Type B pancreatic cell (in vitro differentiated cells): ENCODE measurements around the gene KIAA0513.

GRCh38 chr16:85027322-85028297 is at the start of gene KIAA0513:
KIAA0513 (plus strand) TSS chr16:85027795.
- PRO-cap: unidirectional peak, plus-strand start at chr16:85027389; bidirectional peak, plus-strand start at chr16:85027813, minus-strand start at chr16:85027631

- PRO-cap: no peak
Observed at GRCh38 chr16:85072497-85073386, 39.5 kb downstream of the CIBAR2 start.

DNA sequence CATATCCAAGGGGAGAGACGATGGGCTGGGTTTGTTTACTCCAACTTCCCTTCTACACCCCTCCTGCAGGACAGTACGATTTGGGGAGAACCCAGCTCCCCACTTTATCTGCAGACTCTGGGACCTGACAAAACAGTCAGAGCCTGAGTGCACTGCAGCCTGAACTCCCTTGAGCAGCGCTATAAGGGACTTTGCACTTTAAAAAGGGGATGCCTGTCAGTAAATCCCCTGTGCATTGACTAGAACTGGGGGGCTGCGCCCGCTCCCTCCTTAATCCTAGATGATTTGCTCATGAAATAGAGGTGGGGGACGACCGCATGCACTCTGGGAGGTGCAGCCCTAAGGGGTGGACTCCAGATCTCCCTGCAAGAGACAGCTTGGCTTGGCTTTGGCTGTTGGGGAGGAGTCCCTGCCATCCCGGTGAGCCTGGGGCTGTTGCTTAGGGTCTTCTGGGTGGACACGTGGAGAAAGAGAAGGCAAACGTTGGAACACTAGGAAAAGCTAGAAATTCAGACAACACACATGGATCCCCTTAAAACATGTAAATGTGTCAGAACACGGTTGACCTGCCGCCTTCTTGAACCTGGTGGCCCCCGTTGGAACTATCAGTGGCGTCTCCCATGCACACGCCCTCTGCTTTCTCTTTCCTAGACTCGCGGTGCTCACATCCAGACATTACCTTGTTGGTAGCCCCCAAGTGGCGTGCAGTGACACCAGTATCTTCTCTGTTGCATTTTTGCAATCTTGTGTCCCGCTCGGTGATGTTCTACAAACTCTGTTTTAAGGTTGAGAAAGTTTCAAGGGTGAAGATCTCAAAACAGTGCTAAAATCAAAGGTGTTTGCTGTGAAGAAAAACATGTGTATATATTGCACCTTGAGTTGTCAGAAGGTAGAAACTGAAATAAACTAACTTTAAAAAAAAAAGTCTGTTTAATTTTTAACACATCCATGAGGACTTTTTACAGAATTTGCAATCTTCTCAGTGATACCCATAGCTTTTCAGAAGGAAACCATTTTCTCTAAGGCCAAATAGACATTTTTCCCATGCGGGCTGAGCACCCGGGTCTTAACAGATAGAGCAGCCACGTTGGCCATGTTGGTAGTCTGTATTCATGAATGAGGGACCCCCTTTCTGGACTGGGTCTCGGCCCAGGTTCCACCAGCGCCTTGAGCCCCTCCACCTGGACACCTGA is 18.6 kb downstream of the CIBAR2 start:
- PRO-cap: no peak

DNA sequence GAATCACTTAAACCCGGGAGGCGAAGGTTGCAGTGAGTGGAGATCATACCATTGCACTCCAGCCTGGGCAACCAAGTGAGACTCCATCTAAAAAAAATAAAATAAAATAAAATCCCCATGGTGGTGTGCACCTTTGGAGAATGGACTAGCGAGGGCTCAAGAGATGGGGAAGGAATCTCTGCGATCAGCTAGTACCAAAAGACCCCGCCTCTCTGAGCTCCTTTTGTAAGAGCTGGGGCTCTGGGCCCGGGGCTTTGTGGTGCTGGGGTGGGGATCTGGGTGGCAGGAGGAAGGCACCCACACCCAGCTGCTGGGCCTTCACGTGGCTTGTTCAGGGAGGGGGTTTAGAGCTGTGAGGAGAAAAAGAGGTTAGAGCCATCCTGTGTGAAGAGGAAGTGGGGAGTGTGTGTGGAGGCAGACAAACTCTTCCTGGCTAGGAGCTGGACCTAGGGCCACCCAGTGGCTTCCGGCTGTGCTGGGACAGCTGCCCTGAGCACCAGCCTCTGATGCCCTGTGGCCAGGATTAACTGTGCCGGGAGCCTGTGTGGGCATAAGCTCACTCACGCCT is 7.6 kb downstream of the CIBAR2 start:
- PRO-cap: no peak

- PRO-cap: no peak
Observed at GRCh38 chr16:85285816-85286500, 173.7 kb upstream of the CIBAR2 start.

- PRO-cap: no peak
Observed at GRCh38 chr16:85315836-85316333, 203.6 kb upstream of the CIBAR2 start.

DNA sequence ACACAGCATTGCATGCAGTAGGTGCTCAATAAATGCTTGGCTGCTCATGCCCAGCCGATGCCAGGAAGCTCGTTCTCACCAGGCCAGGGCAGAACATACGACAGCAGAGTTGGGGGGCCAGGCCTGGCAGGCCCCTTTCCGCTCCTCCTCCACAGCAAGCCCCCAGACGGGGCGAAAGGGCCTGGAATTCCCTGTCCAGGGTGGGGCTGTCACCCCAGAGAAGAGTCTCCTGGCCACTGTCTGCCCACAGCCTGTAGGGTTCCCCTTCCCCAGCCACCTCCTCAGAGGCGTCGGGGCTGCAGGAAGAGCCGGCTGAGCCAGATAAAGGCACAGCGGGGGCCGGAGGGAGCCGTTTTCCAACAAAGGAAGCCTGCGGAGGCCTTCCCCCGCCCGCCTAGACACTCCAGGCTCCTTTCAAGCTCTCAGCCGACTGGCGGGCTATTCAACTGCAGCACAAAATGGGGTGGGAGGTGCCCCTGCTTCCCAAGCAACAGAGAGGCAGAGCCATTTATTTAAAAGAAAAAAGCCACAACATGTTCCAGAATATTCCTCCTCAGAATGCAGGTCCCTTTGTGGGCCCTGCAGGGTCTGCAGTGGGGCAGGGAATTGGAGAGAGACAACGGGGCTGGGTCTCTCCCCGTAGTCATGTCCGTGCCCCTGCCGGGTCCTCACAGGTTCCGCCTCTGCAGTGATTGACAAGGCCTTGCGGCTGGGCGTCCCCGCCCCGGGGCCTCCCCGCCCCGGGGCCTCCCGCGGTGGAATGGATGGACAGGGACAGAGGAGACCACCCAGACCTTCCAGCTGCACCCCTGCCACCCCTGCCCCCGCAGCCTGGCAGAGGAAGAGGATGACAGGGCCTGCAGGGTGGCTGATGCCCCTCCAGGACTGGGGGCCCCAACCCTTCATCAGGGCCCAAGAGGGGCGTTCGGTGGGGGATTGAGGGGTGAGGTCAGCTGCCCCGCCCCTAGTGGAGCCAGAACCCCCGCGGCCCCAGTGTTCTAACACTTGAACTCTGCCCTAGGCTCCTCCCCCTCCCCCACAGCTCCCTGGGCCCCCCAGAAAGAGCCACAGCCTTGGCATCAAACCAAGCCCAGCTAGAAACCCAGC is 216.2 kb upstream of the CIBAR2 start:
- PRO-cap: no peak

DNA sequence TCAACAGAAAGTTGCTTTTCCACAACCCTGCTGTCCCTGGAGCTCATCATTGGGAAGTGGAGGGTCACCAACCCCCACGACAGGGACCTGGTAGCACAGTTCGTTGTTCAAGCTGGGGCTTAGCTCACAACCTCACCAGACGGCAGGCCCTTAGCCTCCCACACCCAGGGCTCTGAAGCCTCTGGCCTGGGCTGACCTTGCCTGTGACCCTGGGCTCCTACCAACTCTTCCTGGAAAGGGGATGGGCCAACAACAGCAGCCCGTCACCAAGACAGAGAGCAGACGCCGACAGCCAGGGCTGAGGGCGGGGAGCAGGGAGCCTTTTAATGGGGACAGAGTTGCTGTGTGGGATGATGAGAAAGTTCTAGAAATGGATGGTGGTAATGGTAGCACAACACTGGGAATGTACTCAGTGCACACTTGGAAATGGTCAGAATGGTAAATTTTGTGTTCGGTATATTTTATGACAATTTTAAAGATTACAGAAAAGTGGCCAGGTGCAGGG is 243.0 kb upstream of the CIBAR2 start:
- PRO-cap: no peak

DNA sequence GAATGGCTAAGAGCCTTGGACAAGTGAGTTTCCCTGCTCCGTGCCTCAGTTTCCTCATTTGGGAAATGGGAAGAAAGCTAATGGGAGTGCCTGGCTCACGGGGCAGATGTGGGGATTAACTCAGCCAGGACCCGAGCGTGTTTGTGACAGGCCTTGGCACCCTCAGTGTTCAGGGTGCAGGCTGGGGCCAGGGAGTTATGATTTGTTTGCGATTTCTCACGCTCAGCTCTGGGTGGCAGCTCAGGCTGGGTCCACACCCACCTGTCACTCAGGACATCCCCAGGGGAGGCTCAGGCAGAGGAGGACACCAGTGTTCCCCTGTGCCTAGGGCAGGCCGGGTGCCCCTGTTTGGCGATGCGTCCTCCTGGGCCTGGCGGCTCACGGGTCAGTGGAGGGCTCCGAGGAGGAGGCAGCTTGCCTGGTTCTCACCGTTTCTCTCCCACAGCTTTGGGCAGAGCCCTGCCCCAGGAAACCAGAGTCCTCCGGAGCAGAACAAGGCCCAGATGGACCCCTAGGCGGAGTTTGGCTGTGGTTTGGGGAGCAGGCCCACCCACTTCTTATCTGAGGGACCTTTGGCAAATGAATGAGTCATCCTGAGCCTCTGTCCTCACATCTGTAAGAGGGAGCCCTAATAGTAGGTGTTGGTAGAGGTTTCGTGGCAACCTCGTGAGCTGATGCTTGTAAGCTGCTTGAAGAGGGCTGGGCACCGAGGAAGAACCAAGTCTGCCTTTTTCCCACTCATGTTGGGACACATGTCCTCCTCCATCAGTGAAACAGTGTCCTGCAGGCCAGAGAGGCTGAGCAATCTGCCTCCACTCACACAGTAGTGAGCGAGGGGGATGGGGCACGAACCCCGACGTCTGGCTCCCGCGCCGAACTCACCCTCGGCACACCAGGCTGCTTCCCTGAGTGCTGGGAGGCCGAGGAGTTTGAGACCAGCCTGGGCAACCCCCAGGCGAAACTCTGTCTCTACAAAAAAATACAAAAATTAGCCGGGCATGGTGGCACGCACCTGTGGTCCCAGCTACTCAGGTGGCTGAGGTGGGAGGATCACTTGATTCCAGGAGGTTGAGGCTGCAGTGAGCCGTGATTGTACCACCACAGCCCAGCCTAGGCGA is 247.0 kb upstream of the CIBAR2 start:
- PRO-cap: no peak

- PRO-cap: no peak
Observed at GRCh38 chr16:85387233-85387530, 225.9 kb upstream of the GSE1 start.

GRCh38 chr16:85422885-85423361 is 190.2 kb upstream of the GSE1 start:
- PRO-cap: no peak

DNA sequence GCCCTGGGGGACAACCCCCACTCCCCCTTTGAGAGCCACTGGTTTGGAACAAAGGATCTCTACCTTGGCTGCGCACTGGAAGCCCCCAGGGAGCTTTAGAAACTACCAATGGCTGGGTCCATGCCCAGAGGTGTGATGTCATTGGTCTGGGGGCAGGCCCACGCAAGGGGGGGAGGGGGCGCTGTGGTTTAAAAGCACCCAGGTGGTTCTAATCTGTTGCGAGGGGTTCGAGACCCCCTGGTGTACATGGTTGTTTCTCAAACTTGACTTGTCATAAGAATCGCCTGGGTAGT is 151.8 kb upstream of the GSE1 start:
- PRO-cap: no peak

DNA sequence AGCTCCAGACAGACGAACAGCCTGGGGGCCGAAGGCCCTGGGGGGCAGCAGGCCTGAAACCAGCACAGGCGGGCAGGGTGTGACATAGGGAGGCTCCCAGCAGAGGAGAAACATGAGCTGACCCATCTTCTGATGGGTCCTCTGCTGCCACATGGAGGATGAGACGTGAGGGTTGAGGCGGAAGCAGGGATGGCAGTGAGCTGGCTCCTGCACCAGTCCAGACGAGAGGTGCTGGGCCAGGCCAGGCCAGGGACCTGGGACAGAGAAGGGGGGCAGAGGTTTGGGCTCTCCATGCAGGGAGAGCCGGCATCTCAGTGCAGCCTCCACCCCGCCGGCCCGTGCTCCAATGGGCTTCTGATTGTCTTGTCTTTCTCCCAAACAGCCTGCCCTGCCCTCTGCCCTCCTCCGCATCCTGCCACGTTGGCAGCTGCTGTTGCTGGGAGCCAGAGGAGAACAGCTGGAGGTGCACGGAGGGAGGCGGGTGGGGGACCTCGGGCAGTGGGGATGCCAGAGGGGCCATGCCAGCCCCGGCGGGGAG is 139.1 kb upstream of the GSE1 start:
- PRO-cap: no peak

GRCh38 chr16:85502238-85503147 is 110.6 kb upstream of the GSE1 start:
- PRO-cap: no peak

DNA sequence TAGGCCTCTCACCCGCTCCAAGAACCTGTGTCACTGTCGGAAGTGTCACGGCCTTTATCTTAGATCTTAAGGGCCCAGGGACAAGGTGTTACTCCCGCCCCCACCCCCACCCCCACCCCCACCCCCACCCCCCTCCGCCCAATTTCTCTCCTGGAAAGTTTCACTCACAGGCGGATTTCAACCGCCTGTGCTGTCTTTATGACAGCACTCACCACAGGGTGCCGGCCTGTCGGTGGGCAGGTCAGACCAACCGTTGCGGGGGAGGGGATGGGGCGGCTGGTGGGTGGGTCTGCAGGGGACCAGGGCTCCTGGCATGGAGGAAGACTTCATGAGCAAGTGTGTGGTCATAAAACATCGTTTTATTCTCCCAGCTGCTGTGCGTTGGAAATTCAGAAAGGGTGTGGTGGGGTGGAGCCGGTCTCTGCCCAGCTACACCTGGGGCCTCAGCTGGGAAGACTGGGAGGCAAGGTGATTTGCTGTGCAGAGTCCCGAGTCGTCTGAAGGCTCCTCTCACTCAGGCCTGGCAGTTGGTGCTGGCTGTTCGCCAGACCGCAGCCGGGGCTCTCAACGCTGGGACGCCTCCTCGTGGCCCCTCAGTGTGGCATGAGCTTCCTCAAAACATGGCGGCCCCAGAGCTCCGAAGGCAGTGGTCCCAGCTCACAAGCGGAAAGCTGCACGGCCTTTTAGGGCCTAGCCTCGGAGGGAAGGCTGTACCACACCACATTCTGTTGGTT is 46.0 kb upstream of the GSE1 start:
- PRO-cap: no peak

DNA sequence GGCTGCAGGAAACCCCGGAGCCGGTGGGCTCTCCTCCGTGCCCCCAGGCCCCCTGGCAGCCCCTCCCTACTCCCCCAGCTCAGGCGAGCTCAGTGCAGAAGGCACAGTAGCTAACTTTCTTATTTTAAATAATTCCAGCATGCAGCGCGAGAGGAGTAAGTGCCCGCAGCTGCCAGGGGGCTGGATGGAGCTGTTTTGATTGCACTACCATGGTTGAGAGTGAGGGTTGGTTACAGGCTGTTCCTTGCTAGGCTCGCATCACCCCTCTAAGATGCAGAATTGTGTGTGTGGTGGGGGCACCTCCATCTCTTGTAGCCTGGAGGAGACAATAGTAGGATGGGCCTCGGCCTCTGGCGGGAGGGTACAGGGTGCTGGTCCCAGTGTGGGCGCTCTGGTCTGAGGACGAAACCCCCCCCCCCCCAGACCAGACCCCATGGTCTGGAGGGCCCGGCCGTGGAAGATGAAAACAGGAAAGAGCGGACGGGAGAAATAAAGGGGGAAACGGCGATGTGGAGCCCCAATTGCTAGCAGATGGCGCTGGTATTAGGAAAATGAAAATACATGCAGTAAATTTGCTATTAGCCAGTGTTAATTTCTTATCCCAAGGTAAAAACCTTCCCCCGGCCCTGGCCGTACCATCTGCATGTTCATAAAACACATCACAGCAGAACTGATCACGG is 26.2 kb upstream of the GSE1 start:
- PRO-cap: no peak

- PRO-cap: no peak
Observed at GRCh38 chr16:85590033-85590434, 23.1 kb upstream of the GSE1 start.

GRCh38 chr16:85610444-85610925 is 2.6 kb upstream of the GSE1 start:
- PRO-cap: no peak

- PRO-cap: no peak
Observed at GRCh38 chr16:85617908-85618829, 5.0 kb downstream of the GSE1 start.

- PRO-cap: no peak
Observed at GRCh38 chr16:85637694-85638450, 24.8 kb downstream of the GSE1 start.